H1 (cell line): ENCODE results near the genes ATF4, MCHR1 and XPNPEP3.

- RRBS: no CpG with 5 or more reads among the region's 23 CpGs
CAGE:
- cytosol, long polyA plus RNA: no peak
- long polyA plus RNA: no peak
- nucleus, long polyA plus RNA: no peak
Observed at GRCh38 chr22:39469658-39470307, 13.0 kb downstream of the MGAT3 start.

- RRBS: no CpG with 5 or more reads among the region's 10 CpGs
CAGE:
- cytosol, long polyA plus RNA: no peak
- long polyA plus RNA: no peak
- nucleus, long polyA plus RNA: no peak
Observed at GRCh38 chr22:39494711-39495232, 7.3 kb upstream of the MIEF1 start.

- RRBS: no CpG with 5 or more reads among the region's 18 CpGs
CAGE:
- cytosol, long polyA plus RNA: no peak
- long polyA plus RNA: no peak
- nucleus, long polyA plus RNA: start-site peak on the plus strand at chr22:39515557-39515595, 71 reads
Observed at GRCh38 chr22:39514582-39515871, 5.3 kb upstream of the ATF4 start.

DNA sequence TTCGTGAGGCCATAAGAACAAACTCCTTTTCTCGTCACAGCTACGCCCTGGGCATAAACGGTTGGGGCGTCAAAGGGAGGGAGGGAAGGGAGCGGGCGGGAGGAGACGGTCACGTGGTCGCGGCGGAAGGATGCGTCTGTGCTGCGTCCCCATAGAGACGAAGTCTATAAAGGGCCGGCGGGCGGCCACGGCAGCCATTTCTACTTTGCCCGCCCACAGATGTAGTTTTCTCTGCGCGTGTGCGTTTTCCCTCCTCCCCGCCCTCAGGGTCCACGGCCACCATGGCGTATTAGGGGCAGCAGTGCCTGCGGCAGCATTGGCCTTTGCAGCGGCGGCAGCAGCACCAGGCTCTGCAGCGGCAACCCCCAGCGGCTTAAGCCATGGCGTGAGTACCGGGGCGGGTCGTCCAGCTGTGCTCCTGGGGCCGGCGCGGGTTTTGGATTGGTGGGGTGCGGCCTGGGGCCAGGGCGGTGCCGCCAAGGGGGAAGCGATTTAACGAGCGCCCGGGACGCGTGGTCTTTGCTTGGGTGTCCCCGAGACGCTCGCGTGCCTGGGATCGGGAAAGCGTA is at the start of gene ATF4:
TSS of gene ATF4 (plus strand) at position 196 of the 569 bp plus-strand sequence.
- RRBS: 1% methylated on average over 15 of the region's 53 CpGs
CAGE:
- cytosol, long polyA plus RNA: start-site peak on the plus strand centred at position 192 of the sequence, 5 bp wide, 537 reads
- long polyA plus RNA: no peak
- nucleus, long polyA plus RNA: start-site peak on the plus strand centred at position 178 of the sequence, 34 bp wide, 562 reads

GRCh38 chr22:39979802-39980324 is 14.9 kb upstream of the FAM83F start:
- RRBS: no CpG with 5 or more reads among the region's 4 CpGs
CAGE:
- cytosol, long polyA plus RNA: no peak
- long polyA plus RNA: no peak
- nucleus, long polyA plus RNA: no peak

- RRBS: no CpG with 5 or more reads among the region's 24 CpGs
CAGE:
- cytosol, long polyA plus RNA: no peak
- long polyA plus RNA: no peak
- nucleus, long polyA plus RNA: no peak
Observed at GRCh38 chr22:39993698-39994516, 847 bp upstream of the FAM83F start.

GRCh38 chr22:40014494-40015107 is 19.8 kb downstream of the FAM83F start:
- RRBS: no CpG with 5 or more reads among the region's 3 CpGs
CAGE:
- cytosol, long polyA plus RNA: no peak
- long polyA plus RNA: no peak
- nucleus, long polyA plus RNA: no peak

- RRBS: no CpG with 5 or more reads among the region's 14 CpGs
CAGE:
- cytosol, long polyA plus RNA: no peak
- long polyA plus RNA: no peak
- nucleus, long polyA plus RNA: no peak
Observed at GRCh38 chr22:40039299-40040198, 44.8 kb downstream of the FAM83F start.

GRCh38 chr22:40046019-40046511 is 51.3 kb downstream of the FAM83F start:
- RRBS: no CpG with 5 or more reads among the region's 9 CpGs
CAGE:
- cytosol, long polyA plus RNA: no peak
- long polyA plus RNA: no peak
- nucleus, long polyA plus RNA: no peak

DNA sequence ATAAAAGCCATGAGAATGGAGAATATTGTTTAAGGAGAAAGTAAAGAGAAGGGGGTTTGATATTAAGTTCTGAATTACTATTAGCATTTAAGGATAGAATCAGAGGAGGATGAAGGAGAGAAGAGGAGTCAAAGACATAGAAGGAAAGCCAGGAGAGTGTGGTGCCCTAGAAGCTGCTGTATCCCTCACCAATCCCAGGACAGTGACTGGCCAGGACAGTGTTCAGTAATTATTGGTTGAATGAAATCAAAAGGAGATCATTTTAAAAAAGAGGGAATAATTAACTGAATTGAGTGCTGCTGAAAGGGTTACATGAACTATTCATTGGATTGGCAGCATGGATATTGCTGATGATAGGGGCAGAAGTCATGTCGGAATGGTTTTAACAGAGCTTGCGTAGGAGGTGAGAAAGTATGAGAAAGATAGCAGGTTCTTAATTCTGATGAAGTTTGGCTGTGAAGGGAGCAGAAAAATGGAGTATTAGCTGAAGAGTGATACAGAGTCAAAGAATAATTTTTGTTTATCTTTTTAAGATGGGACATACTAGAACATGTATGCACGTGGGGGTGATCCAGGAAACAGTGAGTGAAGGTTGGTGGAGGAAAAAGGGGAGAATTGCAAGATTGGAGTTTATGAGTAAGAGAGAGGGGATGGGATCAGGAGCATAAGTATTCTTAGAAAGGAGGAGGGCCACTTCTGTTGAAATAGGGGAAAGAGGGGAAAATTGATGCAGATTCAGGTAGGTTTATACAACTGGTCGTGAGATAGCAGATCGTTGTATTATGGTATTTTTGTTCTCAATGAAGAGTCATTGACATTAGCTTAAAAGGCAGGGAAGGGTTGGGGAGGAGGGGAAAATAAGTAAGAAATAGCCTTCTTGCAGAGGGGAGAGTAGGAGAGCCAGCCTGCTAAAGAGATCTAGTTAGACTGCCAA is 88.6 kb downstream of the FAM83F start:
- RRBS: no CpG with 5 or more reads among the region's 5 CpGs
CAGE:
- cytosol, long polyA plus RNA: no peak
- long polyA plus RNA: no peak
- nucleus, long polyA plus RNA: no peak

DNA sequence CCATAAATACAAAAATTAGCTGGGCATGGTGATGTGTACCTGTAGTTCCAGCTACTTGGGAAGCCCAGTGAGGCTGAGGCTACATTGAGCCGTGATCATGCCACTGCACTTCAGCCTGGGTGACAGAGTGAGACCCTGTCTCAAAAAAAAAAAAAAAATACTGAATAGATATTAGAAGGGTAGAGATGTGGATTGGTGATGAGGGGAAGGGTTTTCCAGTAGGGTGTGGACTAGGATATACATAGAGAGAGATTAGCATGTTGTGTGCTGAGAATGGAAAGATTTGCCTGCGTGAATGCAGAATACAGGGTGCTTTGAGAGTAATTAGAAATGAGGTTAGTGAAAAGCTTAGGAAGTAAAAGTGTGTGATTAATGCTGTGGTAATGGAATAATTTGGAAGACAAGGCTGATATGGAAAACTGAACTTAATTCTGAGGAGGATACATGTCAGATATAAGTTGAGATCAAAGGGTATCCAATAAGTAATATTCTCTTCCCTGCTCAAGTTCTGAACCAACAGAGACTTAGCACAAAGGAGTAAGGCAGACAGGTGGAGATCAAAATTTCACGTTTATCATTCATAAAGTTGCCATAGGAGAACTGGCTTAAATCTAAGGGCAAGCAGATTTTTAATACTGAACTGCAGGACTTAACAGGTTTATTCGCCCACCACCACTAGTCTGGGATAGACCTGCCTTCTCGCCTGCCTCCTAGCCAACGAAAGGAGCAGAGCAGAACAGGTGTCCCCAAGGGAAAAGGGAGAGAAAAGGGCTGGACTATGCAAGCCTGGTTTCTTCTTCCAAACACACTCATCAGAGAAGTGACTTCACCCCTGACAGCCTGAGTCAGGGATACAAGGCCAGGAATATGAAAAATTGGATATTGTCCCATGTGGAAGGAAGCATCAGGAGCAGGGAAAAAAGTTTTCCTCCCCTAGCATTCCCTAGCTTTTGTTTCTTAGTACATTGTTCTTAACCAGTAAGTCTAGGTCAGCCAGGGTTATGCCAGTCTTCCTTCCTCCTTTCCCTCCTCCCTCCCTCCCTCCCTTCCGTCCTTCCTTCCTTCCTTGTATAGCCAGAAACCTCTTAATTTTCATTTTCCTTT is 57.2 kb upstream of the TNRC6B start:
- RRBS: no CpG with 5 or more reads among the region's 7 CpGs
CAGE:
- cytosol, long polyA plus RNA: no peak
- long polyA plus RNA: no peak
- nucleus, long polyA plus RNA: no peak

- RRBS: no CpG with 5 or more reads among the region's 1 CpG
CAGE:
- cytosol, long polyA plus RNA: no peak
- long polyA plus RNA: no peak
- nucleus, long polyA plus RNA: no peak
Observed at GRCh38 chr22:40125645-40125947, 52.1 kb upstream of the TNRC6B start.

DNA sequence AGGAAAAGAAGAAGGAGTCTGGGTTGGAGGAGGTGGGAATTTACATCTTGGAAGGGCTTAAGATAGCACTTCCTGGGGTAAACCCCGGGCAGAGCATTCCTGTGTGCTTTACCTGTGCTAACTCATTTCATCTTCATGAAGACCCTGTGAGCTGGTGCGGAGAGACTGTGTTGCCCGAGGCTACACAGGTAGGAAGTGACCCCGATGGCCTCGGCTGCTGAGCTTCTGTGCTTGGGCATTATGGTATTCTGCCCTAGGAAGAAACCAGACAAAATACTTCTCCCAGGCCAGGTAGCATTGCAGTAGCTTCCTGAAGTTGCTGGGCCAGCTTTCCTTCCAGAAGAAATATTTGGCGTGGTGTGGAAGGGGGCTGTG is 16.4 kb downstream of the TNRC6B start:
- RRBS: no CpG with 5 or more reads among the region's 6 CpGs
CAGE:
- cytosol, long polyA plus RNA: start-site peak on the plus strand centred at position 89 of the sequence, 5 bp wide, 12 reads
- long polyA plus RNA: start-site peak on the plus strand centred at position 89 of the sequence, 7 bp wide, 34 and 34 reads in 2 replicates
- nucleus, long polyA plus RNA: start-site peak on the plus strand centred at position 88 of the sequence, 8 bp wide, 55 reads

- RRBS: no CpG with 5 or more reads among the region's 12 CpGs
CAGE:
- cytosol, long polyA plus RNA: no peak
- long polyA plus RNA: no peak
- nucleus, long polyA plus RNA: no peak
Observed at GRCh38 chr22:40654553-40655219, 18.2 kb upstream of the MRTFA start.

GRCh38 chr22:40679110-40679980 is at the start of gene MCHR1:
MCHR1 (plus strand) TSS chr22:40679484.
- RRBS: 52% methylated on average over 6 of the region's 25 CpGs
CAGE:
- cytosol, long polyA plus RNA: start-site peak on the plus strand at chr22:40679448-40679591, 26 reads
- long polyA plus RNA: no peak
- nucleus, long polyA plus RNA: start-site peak on the plus strand at chr22:40679480-40679484, 5 reads

GRCh38 chr22:40856780-40857851 is at the start of gene XPNPEP3:
XPNPEP3 (plus strand) TSS chr22:40857148.
- RRBS: 5% methylated on average over 13 of the region's 59 CpGs
CAGE:
- cytosol, long polyA plus RNA: no peak
- long polyA plus RNA: no peak
- nucleus, long polyA plus RNA: no peak

GRCh38 chr22:41152082-41152689 is 52.9 kb upstream of the L3MBTL2 start:
- RRBS: no CpG with 5 or more reads among the region's 5 CpGs
CAGE:
- cytosol, long polyA plus RNA: no peak
- long polyA plus RNA: no peak
- nucleus, long polyA plus RNA: no peak

- RRBS: no CpG with 5 or more reads among the region's 9 CpGs
CAGE:
- cytosol, long polyA plus RNA: no peak
- long polyA plus RNA: no peak
- nucleus, long polyA plus RNA: no peak
Observed at GRCh38 chr22:41181815-41182231, 23.3 kb upstream of the L3MBTL2 start.

- RRBS: no CpG with 5 or more reads among the region's 18 CpGs
CAGE:
- cytosol, long polyA plus RNA: no peak
- long polyA plus RNA: no peak
- nucleus, long polyA plus RNA: no peak
Observed at GRCh38 chr22:41258625-41259332, 18.0 kb upstream of the CHADL start.

DNA sequence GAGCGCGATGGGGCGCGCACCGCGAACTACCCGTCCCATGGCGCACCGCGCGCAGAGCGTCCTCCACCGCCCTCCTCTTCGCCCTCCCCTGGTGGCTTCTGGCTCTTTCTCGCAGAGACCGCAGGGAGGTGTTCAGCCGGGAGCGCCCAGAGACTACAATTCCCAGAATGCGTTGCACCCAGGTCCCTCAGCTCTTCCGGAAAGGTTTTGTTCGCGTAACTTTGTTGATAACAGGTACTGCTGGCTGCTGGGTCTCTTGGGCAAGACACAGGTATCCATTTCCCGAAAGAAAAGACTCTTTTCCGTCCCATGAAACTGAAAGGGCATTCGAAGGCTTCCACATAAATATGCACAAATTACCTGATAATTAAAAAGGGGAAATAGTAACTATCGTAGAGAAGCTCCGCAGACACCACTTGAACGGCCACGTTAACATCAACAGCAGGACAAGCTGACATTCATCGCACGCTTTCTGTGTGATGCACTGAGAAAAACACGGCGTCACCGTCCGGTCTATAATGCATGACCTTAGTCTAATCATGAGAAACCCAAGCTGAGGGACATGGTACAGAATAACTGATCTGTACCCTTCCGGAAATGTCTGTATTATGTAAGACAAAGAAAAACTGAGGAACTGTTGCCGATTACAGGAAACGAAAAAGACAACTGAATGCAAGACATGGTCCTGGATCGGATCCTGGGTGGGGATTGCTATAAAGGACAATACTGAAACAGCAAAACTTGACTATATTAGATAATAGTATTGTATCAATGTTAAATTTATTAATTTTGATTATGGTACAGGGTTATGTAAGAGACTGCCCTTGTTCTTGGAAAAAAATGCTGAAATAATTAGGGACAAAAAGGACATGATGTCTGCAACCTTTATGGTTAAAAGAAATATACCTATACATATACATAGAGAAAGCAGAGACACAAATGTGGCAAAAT is 612 bp upstream of the RANGAP1 start:
- RRBS: 28% methylated on average over 6 of the region's 39 CpGs
CAGE:
- cytosol, long polyA plus RNA: no peak
- long polyA plus RNA: no peak
- nucleus, long polyA plus RNA: no peak